Measurements from ENCODE around the genes E4F1, CCNF and ELOB.

- PRO-cap: no peak
- RRBS: no CpG with 5 or more reads among the region's 19 CpGs
These were observed 11.7 kb downstream of the TRAF7 start for GRCh38 chr16:2167141-2167811.

GRCh38 chr16:2177117-2177642, 19.2 kb downstream of the CASKIN1 start:
- PRO-cap: no peak
- RRBS: no CpG with 5 or more reads among the region's 20 CpGs

DNA sequence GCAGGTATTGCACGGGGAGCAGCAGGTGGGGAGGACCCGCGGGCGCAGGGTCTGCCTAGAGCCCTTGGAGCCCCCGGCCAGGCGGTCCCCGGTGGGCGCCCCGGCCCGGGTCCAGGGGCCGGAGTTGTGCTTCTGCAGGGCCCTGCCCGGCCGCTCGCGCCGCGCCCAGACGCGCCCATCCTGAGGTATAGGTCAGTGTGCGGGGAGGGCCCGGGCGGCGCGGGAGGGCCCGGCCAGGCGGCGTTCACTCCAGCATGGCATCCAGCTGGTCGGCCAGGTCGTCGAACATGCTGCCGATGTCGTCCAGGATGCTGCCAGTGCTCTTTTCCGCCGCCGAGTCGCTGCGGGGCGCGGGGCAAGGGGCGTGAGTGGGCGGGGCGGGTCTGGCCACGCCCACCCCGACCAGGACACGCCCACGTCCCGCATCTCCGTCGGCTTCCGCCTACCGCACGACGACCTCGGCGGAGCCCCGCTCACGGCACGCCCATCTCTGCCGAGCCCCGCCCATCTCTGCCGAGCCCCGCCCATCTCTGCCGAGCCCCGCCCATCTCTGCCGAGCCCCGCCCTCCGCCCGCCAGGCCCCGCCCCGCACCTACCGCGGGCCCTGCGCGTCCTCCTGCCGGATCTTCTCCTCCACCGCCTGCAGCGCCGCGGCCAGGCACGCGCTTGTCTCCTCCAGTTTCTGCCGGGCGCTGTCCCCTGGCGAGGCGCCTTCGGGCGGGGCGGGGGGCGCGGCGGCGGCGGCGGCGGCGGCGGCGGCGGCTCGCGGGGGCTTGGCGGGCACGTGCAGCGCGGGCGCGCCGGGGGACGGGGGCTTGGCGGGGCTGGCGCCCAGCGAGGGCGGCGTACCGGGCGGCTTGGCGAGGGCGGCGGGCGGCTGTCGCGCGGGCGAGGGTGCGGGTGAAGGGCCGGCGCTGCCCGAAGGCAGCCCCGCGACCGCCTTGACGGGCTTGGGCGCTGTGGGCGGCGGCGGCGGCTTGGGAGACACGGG, 17.8 kb downstream of the CASKIN1 start:
- PRO-cap: no peak
- RRBS: 44% methylated on average over 43 of the region's 138 CpGs

DNA sequence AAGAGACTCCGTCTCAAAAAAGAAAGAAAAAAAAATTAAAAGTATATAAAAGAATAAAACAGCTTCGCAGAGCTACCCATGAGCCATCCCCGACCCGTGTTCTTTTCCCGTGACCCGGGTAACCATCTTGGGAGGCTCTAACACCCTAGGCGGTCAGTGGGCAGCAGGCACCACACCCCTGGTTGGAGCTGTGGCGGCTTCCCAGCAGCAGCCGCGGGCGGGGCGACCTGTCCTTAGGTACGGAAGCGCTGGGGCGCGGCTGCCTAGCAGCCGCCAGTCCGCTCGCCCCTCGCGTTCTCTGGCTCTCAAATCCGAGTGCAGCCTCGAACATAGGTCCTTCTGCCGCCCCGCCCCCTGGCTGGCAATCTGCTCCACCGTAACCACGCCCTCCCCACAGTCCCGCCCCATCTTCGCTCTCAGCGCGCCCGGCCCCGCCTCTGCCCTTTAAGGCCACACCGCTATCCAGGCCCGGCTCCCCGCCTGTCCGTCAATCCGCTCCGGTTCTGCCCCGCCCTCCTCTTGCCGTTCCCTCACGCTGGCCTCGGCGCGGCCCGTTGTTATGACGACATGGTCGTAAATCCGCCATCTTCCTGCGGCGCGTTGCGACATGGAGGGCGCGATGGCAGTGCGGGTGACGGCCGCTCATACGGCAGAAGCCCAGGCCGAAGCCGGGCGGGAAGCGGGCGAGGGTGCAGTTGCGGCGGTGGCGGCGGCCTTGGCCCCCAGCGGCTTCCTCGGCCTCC, at the start of gene E4F1:
Gene E4F1 (plus strand): TSS at position 585 of the 743 bp plus-strand sequence.
- PRO-cap: bidirectional peak, plus-strand start at position 652 of the sequence, minus-strand start at position 300 of the sequence
- RRBS: under 1% methylated on average over 11 of the region's 70 CpGs

DNA sequence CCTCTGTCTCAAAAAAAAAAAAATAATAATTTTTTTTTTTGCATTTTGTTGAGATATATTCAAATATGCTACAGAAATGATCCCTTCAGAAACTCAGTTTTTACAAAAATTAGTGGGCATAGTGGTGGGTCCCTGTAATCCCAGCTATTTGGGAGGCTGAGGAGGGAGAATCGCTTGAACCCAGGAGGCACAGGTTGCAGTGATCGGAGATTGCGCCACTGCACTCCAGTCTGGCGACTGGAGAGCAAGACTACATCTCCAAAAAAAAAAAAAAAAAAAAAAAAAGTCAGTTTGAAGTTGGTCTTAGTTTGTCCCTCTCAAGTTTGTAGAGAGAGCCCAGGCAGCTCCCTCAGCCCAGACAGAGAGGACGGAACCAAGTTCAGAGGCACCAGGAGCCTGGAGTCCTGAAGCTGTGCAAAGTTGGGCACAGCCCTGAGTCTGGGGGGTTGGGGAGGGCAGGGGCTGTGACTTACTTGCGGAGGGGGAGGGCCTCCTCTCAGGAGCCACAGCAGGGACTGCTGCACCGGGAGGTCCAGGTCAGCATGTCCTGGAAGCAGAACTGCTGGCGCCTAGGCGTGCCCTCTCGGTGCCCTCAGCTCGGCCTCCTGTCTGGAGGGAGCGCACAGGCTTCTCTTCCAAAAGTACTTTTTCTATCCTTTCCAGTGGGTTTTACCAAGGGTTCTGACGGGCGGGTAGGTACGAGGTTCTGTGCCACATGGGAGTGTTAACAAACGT, 1.2 kb downstream of the ECI1 start:
- PRO-cap: no peak
- RRBS: no CpG with 5 or more reads among the region's 16 CpGs

DNA sequence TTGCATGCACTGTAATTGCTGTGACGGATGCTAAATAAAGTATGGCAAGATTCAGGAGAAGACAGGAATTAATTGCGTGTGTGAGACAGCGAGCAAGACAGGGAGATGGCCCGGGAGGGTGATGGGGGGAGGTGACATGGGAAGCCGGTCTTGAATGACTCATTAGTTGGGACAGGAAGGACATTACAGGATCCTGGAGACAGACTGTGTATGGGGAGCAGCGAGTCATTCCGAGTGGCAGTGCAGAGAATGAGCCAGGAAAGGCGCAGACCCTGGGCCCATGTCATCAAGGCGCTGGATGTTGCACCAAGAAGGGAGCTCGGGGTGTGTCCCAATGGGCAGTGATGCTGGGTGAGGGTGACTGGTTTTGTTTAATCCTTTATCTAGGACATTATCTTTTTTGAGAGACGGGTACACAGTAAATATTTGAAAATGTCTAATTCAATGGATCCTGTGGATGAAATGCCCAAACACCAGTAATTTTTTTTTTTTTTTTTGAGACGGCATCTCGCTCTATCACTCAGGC, 6.4 kb downstream of the ABCA3 start:
- PRO-cap: no peak
- RRBS: no CpG with 5 or more reads among the region's 13 CpGs

- PRO-cap: bidirectional peak, plus-strand start at chr16:2429464, minus-strand start at chr16:2429142
- RRBS: 1% methylated on average over 39 of the region's 107 CpGs
These were observed at the start of gene CCNF for GRCh38 chr16:2429299-2430188. Gene CCNF, plus strand, starts transcription at chr16:2429447.

GRCh38 chr16:2511297-2511777, 2.4 kb upstream of the ATP6V0C start:
- PRO-cap: no peak
- RRBS: no CpG with 5 or more reads among the region's 20 CpGs

GRCh38 chr16:2531596-2532445, 613 bp upstream of the CEMP1 start:
- PRO-cap: bidirectional peak, plus-strand start at chr16:2532129, minus-strand start at chr16:2532005
- RRBS: 0% methylated on average over 4 of the region's 87 CpGs

DNA sequence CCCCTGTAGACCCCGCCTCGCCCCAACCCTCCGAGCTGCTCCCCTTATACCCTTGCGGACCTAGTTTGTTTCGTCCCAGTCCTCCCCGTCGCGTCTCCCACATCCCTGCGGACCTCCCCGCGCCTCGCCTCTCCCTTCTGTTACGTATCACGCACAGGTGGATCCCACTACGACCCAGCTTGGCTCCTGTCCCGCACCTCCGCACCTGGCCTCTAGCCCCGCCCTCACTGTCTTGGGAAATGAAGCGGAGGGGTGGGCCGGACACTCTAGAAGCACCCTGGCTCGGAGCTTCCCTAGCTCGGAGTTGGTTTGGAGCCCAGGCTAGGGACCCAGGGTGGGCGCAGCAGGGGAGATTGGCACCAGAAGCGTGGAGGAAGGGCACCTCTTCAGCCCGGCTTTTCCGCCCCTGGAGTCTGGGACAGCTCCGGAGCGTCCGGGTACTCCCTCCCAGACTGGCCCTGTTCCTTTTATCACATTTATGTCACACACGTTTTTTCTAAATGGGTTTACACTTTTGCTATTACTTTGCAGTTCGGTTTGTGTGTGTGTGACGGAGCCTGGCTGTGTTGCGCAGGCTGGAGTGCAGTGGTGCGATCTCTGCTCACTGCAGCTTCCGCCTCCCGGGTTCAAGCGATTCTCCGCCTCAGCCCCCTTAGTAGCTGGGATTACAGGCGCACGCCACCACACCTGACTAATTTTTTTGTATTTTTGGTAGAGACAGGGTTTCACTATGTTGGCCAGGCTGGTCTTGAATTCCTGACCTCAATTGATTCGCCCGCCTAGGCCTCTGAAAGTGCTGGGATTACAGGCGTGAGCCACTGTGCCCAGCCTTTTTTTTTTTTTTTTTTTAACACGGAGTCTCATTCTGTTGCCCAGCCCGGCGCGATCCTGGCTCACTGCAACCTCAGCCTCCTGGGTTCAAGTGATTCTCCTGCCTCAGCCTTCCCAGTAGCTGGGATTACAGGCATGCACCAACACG, 1.5 kb upstream of the CEMP1 start:
- PRO-cap: bidirectional peak, plus-strand start at position 242 of the sequence, minus-strand start at position 139 of the sequence; bidirectional peak, plus-strand start at position 553 of the sequence, minus-strand start at position 454 of the sequence; unidirectional peak, minus-strand start at position 628 of the sequence; unidirectional peak, minus-strand start at position 924 of the sequence
- RRBS: 8% methylated on average over 4 of the region's 48 CpGs

GRCh38 chr16:2540285-2541092, 2.7 kb downstream of the PDPK1 start:
- PRO-cap: no peak
- RRBS: no CpG with 5 or more reads among the region's 14 CpGs

- PRO-cap: bidirectional peak, plus-strand start at chr16:2673659, minus-strand start at chr16:2673441
- RRBS: 2% methylated on average over 19 of the region's 116 CpGs
These were observed 9.0 kb upstream of the KCTD5 start for GRCh38 chr16:2672927-2674084.

DNA sequence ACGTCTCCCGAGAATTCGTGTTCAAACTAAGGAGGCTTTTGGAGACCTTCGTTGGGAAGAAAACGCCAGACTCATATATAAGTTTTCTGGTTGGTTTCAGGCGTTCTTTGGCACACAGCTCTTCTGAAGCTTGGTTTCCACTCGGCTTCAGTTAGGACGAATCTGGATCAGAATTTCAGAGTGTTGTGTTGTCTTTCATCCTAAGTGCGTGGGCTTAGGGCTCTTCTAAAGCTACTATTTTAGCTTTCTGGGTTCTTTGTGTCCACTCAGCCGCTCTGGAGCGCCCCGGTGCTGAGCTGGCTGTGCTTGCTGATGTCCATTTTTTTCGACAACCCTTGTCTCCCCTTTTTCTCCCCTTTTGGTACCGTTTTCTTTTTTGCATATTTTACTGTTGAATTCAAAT, 1.1 kb downstream of the SRRM2 start:
- PRO-cap: no peak
- RRBS: no CpG with 5 or more reads among the region's 14 CpGs

DNA sequence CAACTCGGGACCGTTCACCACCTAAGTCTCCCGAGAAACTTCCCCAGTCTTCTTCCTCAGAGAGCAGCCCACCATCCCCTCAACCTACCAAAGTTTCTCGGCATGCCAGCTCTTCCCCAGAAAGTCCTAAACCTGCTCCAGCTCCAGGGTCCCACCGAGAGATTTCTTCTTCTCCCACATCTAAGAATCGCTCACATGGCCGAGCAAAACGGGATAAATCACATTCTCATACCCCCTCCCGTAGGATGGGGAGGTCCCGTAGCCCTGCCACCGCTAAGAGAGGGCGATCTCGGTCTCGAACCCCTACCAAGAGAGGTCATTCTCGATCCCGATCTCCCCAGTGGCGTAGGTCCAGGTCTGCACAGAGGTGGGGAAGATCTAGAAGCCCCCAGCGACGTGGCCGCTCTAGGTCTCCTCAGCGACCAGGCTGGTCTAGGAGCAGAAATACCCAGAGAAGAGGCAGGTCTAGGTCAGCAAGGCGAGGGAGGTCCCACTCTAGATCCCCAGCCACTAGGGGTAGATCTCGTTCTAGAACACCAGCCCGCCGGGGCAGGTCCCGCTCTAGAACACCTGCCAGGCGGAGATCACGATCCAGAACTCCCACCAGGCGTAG, 9.4 kb downstream of the SRRM2 start:
- PRO-cap: no peak
- RRBS: 94% methylated on average over 4 of the region's 29 CpGs

DNA sequence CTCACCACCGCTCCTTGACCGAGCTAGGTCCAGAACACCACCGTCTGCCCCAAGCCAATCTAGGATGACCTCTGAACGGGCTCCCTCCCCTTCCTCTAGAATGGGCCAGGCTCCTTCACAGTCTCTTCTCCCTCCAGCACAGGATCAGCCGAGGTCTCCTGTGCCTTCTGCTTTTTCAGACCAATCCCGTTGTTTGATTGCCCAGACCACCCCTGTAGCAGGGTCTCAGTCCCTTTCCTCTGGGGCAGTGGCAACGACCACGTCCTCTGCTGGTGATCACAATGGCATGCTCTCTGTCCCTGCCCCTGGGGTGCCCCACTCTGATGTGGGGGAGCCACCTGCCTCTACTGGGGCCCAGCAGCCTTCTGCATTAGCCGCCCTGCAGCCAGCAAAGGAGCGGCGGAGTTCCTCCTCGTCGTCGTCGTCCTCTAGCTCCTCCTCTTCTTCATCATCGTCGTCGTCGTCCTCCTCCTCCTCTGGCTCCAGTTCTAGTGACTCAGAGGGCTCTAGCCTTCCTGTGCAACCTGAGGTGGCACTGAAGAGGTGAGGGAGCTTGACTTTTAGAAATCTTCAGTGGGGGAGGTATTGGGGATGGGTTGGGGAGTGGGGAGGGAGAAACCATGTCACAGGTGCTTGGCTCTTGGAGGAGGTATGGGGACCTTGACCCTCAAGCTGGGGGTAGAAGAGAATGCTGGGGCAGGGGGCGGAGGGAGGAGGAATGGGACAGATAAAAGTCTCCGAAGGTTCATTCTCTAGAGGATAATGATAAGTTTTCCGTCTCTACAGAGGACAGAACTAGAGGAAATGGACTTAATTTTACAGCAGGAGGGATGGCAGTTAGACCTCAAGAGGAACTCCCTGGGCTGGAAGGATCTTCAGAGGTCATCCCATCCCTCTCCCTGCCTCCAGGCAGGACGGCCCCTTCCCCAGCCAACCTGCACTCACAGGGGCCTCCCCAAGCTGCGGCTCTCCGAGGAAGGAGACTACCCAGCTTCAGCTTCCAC, 9.1 kb downstream of the ELOB start:
- PRO-cap: no peak
- RRBS: no CpG with 5 or more reads among the region's 25 CpGs

GRCh38 chr16:2770919-2771538, 6.1 kb downstream of the ELOB start:
- PRO-cap: no peak
- RRBS: no CpG with 5 or more reads among the region's 6 CpGs

DNA sequence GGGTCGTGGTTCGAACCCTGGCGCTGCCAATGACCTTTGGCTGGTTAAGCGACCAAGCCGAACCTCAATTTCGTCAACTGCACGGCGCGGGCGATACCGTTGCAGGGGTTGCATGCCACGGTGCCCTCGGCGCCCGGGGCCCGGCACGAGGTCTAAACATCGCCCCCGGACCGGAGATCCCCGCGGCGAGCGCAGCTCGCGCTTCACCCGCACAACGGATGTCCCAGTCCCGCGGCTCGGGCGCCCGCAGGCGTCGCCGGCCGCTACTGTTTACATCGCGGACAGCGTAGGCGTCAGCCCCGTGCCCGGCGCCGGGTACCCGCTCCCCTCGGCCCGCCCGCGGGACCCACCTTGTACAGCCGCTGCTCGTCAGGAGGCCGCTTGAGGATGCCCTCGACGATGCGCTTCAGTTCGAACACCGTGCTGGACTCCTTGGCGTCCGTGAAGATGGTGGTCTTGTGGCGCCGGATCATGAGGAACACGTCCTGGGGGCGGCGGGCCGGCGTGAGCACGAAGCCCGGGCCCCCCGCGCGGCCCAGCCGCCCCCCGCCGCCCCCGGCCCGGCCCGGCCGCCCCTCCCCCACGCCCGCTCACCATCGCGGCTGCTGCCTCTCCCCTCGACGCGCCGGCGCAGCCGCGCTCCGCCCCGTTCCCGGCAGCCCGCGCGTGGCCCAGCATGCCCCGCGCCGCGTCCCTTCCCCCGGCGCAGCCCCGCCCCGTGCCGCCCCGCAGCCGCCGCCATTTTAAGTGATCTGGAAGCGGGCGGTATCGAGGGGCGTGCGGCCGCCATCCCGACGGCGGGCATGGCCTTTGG, at the start of gene ELOB:
Gene ELOB (minus strand): TSS at position 638 of the 814 bp plus-strand sequence.
- PRO-cap: bidirectional peak, plus-strand start at position 755 of the sequence, minus-strand start at position 632 of the sequence
- RRBS: 2% methylated on average over 49 of the region's 117 CpGs

- PRO-cap: no peak
- RRBS: no CpG with 5 or more reads among the region's 8 CpGs
These were observed 2.5 kb upstream of the PRSS41 start for GRCh38 chr16:2795619-2796268.

DNA sequence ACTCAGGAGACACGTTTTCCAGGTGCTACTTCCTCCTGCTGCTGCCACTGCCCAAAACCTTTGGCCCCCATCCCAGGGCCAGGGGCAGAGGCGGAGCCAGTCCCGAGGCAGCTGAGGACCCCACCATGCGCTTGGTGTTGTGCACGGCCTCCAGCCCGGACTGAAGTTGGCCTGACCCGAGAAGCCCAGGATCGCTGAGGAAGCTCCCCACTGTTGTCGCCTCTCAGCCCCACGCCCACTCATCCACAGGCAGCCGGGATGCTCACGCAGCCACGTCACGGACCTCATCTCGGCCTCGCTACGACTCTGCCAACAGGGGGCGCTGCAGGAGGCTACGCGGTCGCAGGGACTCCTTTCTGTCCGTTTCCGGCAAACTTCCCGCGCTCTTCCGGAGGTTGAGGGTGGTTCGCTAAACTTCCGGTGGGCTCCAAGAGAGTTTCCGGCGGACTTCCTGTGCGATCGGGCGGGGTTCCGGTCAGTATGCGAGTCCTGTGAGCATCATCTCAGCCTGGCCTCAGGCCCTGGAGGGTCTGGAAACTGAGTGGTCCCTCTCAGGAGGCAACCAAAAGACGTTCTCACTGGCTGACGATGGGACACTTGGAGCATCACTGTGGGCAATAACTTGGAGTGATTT, 12.3 kb downstream of the ZG16B start:
- PRO-cap: no peak
- RRBS: 36% methylated on average over 7 of the region's 37 CpGs

DNA sequence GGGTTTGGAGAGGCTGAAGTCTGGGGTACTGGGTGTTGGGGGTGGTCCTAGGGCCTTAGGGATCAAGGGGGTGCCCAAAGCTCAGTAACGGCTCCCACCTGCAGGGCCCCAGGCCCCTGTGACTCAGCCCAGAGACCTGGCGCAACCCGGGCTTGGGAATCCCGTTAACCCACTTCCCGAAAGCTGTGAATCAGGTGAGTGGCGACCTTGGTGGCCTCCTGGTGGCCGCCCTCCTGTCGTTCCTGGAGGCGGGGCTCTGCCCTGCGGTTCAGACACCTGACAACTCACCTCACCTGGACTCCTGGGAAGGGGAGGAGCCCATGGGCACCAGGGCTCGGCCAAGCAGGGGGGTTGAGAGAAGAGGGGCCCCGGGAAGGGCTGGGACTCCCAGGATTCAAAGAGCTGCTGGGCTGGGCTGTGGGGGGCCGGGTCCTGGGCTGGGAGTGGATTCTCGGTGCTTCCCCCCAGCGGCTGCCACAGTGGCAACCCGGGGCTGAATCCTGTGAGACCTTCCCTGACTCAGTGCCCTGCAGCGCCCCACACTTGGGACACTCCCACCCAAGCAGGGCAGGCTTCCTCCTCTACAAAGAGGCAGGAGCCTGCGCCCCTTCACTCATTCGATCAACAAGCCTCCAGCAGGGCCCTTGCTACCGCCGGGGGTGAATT, 628 bp upstream of the PRSS22 start:
- PRO-cap: bidirectional peak, plus-strand start at position 359 of the sequence, minus-strand start at position 118 of the sequence
- RRBS: 24% methylated on average over 5 of the region's 21 CpGs